ENCODE measurements around a stretch of chr12.

DNA sequence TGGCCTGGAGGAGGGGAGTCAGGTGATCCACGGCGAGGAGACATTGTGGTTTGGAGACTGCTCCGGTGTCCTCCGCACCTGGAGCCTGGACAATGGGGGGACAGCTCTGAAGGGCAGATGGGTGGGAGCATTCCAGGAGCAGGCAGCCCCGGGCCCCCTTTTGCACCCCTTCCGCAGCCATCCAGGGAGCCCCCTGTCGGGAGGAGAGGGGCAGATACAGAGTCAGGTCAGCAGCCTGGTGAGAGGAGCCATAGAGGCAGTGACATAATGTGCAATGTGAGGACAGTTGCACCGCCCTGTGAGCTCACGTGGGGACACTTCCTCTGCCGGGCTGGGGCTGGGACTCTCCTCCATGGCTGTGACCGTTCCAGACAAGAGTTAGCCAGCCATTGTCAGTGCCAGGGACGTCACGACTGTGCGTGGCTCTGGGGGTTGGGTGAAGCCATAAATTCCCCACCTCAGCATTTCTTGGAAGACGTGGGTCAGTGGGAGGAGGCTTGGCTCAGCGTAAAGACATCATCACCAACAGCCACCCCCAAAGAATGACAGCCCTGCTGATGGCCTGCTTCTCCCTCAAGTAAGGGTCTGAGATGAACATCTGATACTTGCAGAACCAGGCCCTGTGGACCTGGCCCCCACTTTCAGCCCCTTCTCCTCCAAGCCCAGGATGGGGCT is 93.7 kb downstream of the ADGRD1 start:
- PRO-cap, result no peak

DNA sequence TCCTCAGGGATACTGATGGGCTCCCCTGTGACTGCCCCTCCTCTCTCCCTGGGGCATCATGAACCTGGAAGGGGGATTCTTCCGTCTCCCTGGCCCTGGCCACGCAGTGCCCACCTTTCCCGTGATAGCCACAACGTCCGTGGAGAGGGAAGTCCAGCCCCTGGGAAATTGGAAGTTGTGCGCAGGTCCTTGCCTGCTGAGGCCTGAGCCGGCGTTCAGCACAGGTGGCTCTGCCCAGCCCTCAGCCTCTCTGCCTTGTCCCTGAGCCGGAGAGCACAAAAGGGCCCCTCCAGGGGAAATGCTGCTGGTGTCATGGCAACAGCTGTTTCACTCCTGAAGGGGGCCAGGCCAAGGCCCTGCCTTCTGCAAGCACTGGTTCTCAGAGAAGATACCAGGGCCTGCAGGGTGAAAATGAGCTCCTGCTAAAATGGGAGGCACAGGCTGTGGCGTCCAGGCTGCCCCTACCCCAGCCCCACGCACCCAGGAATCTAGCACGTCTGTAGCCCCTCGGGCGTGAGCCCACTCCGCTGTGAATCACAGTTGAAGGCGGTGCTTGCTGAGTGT is 149.3 kb downstream of the ADGRD1 start:
- PRO-cap, result no peak

DNA sequence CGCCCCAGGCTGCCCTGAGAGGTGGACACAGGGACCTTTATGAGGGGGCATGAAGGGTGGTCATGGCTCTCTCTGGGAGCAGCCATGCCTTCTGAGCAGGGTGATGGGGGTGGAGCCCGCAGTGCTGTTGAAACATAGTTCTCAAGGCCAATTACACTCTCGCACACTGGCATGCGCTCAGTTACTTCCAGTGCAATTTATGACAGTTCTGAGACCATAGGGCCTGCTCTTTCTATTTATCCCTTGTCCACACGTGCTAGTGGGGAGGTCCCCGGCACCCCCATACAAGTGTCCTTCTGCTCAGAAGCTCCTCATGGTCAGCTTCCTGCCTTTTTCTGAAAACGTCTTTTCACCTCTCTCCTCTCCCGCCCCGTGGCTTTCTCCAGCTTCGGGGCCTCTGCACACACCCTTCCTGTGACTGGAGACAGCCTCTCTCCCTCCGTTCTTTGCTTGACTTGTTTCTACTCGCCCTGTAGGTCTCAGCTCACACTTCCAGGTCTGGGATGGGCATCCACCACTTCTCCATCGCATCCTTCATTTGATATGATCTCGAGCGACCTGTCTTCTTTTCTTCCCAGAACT is 313.2 kb downstream of the ADGRD1 start:
- PRO-cap, result no peak

- PRO-cap, result unidirectional peak, plus-strand start at chr12:131268349
Observed at GRCh38 chr12:131267977-131268428, 314.3 kb downstream of the ADGRD1 start.

- PRO-cap, result no peak
Observed at GRCh38 chr12:131456781-131457242, 254.1 kb upstream of the SFSWAP start.

- PRO-cap, result no peak
Observed at GRCh38 chr12:131536600-131536917, 174.3 kb upstream of the SFSWAP start.

DNA sequence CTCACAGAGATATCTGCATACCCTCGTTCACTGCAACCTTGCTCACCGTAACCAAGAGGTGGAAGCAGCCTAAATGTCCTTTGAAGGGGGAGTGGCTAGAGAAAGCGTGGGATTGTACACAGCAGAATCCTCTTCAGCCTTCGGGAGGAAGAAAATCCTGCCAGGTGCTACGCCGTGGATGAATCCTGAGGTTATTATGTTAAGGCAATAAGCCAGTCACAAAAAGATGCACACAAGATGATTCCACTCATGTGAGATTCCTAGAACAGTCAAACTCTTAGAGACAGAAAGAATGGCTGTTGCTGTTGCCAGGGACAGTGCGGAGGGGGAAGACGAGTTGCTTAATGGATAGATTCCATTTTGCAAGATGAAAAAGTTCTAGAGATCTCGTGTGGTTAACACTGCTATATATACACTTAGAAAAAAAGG is 39.6 kb upstream of the SFSWAP start:
- PRO-cap, result no peak

GRCh38 chr12:131713114-131713928 is 2.4 kb downstream of the SFSWAP start:
- PRO-cap, result no peak

DNA sequence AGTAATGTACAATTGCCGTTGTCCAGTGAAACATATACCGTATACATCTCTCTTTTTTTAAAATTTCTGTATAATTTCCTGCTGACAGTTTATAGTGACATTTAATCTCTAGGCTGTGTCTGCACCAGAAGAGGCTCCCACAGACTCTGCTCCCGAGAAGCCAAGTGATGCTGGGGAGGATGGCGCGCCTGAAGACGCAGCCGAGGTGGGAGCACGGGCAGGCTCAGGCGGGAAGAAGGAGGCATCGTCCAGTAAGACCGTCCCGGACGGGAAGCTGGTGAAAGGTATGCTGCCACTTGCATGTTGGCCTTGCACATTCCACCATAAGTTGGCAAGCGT is 45.4 kb downstream of the SFSWAP start:
- PRO-cap, result no peak

GRCh38 chr12:131803926-131804278 is 24.3 kb upstream of the MMP17 start:
- PRO-cap, result no peak

GRCh38 chr12:131829185-131829702 is 1.1 kb downstream of the MMP17 start:
- PRO-cap, result no peak

DNA sequence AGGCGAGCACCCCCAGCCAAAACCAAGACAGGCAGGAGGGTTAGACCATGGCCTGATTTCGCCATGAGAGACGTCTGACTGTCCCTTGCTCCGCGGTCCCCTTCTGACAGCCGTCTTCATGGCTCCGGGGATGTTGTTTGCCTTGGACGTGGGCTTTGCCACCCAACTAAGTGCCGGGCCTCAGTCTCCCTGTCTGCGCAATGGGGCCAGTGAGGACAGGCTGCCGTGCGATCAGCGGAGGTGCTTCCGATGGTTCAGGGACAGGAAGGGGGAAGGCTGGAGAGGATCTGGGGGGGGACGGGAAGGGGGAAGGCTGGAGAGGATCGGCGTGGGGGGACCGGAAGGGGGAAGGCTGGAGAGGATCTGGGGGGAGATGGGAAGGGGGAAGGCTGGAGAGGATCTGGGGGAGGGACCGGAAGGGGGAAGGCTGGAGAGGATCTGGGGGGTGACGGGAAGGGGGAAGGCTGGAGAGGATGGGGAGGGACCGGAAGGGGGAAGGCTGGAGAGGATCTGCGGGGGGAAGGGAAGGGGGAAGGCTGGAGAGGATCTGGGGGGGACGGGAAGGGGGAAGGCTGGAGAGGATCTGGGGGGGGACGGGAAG is 3.4 kb downstream of the MMP17 start:
- PRO-cap, result bidirectional peak, plus-strand start at position 467 of the sequence, minus-strand start at position 354 of the sequence

DNA sequence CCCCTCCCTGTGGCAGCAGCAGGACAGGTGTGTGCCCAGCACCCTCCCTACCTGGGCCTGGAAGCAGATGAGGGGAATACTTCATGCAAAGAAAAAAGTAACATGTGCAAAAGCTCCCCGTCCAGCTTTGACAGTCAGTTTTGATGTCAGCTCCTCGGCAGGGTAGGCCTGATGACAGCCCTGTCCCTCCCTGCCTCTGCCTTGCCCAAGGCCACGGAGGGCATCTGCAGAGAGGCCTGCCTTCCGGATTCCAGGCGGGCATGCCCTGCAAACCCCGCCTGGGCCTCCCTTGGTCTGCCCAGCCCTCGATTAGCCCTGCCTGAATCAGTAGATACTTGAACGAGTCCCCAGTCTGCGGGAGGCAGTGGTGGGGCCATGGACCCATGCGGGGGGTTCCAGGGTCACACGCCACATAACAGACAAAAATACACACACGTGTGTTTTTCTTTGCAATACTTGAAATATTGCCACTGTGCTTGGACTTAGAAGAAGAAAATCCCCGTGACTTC is 6.7 kb upstream of the PUS1 start:
- PRO-cap, result no peak

DNA sequence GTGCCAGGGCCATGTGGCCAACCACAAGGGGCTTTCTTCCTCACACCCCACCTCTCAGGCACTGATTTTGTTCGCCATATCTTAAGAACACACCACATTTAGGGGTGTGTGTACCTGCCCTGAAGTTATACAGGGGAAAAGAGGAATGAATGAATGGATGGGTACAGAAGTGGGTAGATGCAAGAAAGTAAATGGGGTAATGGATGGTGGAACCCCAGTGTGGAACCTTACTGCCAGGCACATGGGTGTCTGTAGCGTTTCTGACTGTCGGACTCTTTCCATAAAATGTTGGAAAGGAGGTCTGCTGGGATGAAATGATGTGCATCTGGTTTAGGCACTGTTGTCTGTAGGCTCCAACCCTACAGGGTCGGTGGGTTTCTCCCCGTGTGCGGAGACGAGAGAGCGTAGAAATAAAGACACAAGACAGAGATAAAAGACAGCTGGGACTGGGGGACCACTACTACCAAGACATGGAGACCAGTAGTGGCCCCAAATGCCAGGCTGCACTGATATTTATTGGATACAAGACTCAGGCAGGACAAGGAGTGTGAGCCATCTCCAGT is 93.1 kb downstream of the DDX51 start:
- PRO-cap, result no peak

GRCh38 chr12:132070922-132071355 is 73.2 kb downstream of the DDX51 start:
- PRO-cap, result no peak

DNA sequence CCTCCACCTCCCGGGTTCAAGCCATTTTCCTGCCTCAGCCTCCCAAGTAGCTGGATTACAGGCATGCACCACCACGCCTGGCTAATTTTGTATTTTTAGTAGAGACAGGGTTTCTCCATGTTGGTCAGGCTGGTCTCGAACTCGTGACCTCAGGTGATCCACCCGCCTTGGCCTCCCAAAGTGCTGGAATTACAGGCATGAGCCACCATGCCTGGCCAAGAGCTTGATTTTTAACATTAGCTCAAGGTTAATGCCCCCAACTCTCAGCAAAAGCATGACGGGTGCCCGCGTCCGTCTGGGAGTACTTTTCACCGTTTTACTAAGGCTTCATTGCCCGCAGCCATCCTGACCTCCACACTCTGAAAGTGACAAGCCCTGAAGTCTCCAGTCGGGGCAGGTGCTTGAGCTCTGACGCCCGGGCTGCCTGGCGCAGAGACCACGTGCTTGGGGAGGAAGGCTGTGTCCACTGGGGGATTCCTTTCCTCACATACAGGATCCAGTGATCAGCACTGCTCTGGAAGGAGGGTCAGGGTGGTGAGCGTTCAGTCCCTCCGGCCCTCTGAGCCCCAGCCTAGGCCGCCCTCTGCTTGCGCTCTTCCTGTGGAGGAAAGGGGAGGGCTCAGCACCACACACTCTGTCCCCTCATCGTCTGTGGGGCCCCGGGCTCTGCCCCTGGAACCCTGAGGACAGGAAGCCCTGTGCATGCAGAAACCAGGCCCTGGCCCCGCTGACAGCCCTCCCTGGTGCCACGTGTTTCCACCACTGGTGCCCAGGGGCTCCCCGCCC is 5.2 kb downstream of the DDX51 start:
- PRO-cap, result no peak

DNA sequence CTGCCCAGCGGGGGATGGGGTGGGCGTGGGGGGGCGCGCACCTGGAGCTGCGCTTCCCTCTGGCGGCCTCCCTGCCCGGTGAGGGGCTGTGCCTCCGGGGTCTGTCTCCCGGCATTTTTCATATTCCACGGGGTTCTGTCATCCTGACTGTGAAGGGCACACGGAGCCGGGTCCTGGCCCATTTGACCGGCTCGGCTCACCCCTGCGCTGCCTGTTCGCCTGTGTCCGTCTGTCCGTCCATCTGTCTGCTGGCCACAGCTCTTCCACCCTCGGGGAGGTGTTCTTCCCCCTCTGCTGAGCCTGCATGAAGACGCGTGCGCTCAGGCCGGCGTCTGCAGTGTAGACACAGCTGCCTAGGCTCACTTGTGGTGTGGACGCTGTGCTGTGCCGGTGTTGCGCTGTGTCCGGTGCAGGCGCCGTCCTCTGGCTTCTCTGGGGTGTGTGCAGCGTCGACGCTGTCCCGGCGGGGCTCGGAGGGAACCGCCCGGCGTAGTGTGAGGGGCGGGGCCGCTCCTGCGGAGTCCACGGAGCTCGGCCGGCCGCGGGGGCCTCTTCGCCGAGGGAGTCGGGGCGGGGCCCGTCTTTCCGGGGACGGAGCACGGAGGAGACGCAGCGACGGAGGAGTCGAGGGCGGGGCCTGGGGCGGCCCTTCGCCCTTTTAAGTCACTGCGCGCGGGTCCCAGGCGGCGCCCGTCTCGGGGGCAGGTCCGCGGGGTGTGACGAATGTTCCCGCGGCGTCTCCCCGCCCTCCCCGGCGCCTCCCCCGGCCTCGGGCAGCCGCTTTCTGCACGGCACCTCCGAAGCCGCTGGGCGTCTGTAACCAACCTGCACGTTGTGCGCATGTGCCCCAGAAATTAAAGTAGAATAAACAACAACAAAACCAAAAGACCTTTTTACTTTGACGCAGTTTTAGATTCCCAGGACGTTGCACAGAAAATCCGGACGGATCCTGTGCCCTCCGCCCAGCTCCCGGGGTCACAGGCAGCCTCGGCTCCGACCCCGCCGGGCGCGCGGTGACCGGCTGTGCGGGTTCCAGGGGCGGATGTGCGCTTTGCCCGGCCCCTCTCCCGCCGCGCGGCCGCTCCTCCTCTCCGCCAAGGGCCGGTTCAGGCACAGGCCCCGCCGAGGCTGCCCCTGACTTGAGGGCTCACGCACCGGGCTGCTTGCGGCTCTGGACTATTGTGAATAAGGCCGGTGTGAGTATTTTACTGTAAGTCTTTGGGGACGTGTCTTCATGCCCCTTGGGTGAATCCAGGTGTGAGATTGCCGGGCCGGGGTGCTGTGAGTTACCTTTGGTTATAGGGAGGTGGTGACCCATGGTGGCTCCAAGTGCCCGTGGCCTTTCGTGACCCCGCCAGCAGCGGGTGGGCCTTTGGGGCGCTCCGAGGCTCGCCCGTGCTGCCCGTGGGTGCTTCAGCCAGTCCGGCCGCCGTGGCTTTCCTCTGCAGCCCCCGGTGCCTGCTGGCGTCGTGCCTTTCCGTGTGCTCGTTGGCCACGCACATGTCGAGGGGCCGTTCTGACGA is 45.4 kb downstream of the NOC4L start:
- PRO-cap, result bidirectional peak, plus-strand start at position 686 of the sequence, minus-strand start at position 555 of the sequence

DNA sequence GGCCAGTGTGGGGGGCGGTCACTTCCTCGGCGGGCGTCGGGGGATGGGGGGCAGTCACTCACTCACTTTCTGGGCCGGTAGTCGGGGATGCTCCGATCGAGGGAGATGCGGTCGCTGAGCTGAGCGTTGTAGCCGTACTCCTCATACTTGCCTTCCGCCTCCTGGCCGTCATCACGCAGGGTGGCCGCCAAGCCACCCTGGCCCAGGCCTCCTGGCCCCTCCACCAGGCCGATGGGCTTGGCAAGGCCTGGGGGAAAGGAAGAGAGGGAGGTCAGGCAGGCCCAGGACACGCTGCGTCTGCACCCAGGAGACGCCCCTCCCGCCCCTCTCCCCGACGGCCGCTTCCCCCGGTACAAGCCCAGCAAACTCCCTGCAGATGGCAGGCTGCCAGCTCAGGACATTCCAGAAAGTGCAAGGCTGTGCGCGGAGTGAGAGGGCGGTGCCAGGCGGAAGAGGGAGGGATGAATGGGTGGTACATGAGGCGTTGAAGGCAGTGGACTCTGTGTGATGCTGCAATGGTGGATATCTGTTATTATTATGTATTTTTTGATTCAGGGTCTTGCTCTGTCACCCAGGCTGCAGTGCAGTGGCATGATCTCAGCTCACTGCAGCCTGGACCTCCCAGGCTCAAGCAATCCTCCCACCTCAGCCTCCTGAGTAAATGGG is 43.1 kb downstream of the GALNT9 start:
- PRO-cap, result no peak

- PRO-cap, result no peak
Observed at GRCh38 chr12:132327877-132328276, 1.5 kb downstream of the GALNT9 start.

DNA sequence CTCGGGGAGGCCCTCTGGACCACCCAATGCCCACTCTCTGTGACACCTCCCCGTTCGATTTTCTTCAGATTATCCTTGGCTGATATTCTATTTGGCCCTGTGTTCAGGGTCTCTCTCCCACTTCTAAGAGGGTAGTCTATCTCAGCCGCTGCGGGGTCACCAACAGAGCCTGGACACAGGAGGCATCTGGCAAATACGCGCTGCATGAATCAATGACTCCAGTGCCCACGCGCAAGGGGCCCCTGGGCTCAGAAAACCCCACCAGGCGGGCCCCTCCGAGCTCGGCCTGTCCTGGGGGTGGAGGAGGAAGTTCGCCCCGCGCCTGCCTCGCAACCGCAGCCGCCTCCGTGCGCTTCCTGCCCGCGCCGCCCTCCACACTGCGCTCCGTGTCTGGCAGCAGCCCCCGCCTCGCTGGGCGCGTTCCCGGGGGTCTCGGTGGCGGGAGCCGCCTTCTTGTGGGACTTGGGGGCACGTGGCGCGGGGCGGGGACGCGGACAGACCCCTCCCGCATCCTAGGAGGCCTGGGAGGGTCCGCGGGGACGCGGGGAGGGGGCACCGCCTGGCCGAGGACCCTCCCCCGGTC is 868 bp upstream of the FBRSL1 start:
- PRO-cap, result bidirectional peak, plus-strand start at position 338 of the sequence, minus-strand start at position 293 of the sequence